Metastatic Lung Carcinoma in the Adrenal Gland (tissue), 1 donor: ENCODE results near the genes MAPK6, RAB27A and PYGO1.

- PRO-cap, result no peak
Observed at GRCh38 chr15:51766099-51766739, 14.8 kb downstream of the TMOD2 start.

DNA sequence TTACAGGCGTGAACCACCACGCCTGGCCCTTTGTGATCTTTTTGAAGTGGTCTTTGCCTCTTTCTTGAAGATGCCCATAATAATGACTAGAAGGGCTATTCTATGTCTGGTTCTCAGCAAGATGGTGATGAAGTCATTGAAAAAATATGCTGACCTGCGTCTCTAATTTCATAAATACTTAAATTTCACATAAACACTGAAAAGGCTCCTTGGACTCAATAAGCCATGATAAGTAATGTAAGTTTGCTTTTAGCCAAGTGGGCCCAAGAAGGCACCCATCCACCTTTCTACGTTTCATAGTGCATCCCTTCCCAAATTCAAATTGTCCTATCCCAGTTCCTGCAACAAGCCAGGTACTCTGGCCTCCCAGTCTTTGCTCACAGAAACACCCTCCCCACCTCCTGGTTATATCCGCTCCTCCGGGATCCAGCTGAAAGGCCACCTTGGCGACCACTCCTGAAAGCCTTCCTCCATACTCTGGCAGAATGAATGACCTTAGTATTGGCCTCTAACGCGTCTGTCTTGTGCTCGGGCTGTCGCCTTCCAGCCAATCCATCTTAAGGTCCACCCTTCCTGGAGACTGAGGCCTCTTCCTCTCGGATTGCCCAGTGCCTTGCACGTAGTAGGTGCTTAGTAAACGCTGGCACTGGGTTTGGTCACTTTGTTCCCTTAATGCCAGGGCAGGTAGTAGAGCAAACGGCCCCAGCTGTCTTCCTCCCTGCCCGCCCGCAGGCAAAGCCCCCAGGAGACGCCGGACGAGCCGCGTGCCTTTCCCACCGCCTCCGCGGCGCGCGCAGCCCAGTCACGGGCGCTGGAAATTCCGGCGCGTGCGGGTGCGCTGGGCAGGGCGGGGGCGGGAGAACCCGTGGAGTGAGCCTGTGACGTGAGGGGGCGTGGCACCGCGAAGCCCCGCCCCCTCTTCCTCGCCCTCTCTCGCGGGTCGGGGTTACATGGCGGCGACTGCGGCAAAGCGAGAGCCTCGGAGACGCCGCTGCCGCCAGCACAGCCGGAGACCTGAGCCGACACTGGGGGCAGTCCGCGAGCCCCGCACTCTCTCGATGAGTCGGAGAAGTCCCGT lies at the start of gene MAPK6:
Gene MAPK6, plus strand, starts transcription at position 919 of the 1,078 bp plus-strand sequence.
- PRO-cap, result bidirectional peak, plus-strand start at position 929 of the sequence, minus-strand start at position 786 of the sequence

- PRO-cap, result no peak
Observed at GRCh38 chr15:52069493-52070193, 42.9 kb downstream of the BCL2L10 start.

DNA sequence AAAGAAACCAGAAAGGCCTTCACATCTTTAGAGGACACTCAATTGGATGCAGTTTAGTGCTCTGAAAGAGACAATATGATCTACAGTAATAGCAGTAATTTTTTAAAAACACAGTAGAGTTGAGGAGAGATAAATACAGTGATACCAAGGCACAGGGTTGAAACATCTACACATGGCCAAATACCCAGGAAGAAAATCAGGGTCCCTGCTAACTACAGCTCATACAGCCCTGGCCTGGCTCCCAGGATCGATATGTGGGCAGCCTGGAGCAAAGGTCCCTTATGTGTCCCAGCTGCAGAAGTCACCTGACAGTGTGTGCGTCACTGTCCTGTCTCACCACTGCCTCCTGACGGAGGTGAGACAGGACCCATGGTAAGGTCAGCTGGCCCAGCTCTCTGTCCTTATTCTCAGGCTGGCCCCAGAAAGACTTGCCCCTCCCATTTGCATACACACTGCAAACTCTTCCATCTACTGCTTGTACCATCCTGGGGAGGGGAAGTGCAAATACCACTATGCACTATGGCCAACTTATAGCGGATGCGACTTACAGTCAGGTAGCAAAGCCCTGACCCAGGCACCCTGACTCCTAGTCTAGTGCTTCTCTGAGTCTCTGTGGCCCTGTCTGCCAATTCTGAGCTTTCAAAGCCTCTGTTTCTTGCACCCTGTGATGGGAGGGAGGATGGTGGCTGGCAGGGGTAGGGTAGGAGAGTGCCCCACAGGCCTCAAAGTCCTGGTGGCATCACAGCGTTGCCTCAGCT lies 22.0 kb upstream of the BCL2L10 start:
- PRO-cap, result no peak

DNA sequence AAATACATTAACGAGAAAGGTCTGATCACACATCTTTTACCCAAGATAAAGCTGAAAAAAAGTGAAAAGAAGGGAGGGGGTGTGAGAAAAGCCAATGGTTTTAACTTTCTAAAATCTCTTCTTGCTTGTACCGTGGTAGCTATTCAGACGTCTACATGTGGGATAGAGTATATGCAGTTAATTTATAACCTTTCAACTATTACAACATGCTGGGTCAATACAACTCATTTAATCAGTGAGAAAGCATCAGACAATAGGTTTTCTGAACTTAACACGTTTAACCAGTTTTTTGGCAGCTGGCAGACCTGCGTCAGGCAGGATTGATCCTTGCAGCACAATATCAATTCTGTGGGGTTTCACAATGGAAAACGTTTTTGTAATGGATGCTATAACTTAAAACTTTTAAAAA lies 6.5 kb downstream of the GNB5 start:
- PRO-cap, result no peak

DNA sequence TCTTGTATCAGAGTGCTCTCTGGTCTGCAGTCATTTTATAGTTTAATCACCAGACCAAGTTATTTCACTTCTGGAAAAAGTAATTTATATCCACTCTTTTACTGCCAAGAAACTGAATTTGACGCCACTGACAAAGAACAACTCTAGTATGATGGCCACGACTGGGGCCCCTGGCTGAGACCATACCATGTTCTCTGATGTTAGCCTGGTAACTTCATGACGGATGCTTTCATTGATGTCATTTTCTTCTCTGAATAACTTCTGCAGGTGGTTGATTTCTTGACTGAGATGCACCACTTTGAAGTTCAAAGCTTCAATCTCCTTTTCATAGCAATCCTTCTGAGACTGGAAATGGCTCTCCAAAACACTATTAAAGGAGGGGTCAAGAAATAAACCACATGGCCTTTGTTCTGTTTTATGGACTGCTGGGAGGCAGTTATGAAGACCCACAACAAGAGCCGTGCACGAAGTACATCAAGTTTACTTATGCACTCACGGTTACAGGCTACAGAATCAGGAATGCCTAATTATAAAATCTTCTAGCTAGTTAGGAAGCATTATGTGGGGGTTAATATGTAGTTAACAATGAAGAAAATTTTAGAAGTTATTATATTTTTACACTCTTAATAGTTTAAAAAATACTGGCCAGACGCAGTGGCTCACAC lies 32.3 kb upstream of the GNB5 start:
- PRO-cap, result no peak

DNA sequence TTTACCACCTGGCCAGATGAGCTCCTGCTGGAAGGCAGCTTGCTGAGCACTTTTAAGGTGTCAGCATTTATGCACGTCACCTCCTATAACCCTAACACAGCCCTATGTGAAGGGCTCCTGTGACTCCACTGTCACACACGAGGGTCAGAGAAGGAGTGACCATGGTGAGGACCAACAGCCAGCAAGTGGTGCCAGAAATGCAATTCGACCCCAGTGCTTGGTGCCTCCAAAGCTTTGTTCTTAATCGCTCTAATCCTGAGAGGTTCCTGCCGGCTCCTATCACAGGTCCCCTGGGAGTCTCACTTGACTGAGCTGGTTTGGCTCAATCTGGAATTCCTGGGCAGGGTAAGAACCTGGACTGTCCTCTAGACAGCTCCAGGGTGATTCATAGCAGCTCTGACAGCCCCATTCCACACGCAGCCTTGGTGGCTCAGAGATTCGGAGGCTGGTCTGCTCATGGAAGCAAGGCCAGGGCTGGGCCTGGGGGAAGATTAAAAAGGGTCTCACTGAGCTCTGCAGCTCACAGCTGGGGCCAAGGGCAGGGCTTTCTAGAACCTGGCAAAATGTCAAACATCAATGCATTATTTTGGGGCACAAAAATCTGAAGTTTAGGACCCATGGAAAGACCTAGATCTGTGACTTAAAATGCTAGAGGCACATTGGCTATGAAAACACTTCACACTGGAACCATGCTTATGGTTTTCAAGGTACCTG lies 37.9 kb downstream of the MYO5C start:
- PRO-cap, result no peak

DNA sequence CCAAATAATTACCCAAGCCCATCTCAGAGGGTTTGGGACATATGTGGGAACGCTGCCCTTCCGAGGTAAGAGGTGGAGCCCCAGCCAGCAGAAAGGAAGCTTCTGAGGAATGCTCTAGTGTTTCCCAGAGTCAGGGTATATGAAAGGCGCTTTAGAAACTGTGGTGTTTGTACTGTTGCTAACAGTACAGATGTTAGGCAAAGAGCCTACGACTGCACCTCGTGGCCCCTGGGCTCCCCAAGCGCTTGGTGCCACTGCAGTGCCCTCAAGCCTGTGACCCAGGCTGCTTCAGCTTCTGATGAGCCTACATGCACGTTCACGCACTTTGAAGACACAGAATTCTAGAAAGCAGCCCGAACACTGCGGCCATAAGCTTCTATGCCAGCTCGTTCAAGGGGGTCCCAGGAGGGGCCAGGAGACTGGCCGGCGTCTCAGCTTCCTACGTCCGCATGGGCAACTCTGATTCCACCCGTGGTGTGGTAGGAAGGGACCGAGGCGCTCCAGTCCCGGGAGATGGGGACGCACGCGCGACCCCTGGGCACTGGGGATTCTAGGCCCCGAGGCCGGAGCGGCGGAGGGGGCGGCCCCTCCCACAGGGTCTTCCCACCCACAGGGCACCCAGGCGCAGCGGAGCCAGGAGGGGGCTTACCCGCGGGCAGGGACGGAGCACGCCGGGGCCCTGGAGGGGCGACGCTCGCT lies 722 bp downstream of the MYO5C start:
- PRO-cap, result bidirectional peak, plus-strand start at position 184 of the sequence, minus-strand start outside the sequence; bidirectional peak, plus-strand start at position 336 of the sequence, minus-strand start at position 273 of the sequence

GRCh38 chr15:52364353-52364936 lies 68.8 kb upstream of the MYO5C start:
- PRO-cap, result no peak

GRCh38 chr15:53032771-53033252 lies 242.7 kb upstream of the ONECUT1 start:
- PRO-cap, result no peak

DNA sequence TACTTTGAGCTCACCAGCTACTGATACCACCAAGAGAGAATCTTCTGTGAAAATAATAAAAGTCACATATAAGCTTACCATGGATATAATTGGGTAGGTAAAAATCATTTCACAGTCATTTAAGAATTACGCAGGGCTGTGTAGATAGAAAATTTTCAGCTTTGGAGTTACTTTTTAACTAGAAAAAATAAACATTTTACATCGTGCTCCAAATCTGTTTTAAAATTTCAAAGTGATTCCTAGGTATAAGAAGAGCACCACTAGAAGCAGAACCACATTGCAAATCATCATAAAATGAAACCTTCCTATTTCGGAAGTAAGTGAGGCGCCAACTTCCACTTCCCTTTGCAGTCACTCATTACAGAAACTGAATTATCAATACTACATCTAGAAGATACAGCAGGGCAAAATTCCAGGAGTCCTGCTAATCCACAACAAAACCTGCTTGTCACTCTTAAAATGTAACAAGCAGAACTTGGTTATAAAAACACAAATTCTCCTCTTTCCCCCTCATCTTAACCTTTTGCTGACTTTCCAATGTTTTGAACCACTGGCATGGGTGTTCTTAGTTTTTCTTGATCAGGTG lies 44.9 kb downstream of the WDR72 start:
- PRO-cap, result no peak

DNA sequence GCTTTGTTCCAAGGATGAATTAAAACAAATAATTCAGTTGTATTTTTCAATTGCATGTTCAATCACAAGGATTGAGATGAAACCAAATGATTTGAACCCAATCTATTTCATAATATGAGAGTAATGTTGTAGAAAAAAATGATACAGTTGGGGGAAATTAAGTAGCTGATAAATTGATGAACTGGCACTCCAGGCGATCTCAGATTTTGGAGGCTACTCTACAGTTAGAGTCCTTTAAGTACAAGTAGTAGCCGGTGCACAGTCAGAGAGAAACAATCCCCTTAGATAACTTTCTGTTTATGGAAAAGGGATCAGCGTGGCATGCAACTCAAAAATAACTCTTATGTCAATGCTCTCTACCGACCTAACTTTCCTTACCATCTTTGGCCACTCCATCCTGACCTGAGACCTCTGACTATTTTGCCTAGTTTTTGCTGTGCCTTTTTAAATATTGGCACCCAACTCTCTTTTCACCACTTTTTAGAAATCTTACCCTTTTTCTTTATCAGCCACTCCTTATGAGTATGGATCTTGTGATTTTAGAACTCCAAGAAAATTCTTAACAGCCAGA lies 299.6 kb downstream of the UNC13C start:
- PRO-cap, result no peak

GRCh38 chr15:55014910-55015251 lies 181.9 kb downstream of the RSL24D1 start:
- PRO-cap, result no peak

GRCh38 chr15:55197281-55197579 lies 489 bp upstream of the RSL24D1 start:
- PRO-cap, result no peak

DNA sequence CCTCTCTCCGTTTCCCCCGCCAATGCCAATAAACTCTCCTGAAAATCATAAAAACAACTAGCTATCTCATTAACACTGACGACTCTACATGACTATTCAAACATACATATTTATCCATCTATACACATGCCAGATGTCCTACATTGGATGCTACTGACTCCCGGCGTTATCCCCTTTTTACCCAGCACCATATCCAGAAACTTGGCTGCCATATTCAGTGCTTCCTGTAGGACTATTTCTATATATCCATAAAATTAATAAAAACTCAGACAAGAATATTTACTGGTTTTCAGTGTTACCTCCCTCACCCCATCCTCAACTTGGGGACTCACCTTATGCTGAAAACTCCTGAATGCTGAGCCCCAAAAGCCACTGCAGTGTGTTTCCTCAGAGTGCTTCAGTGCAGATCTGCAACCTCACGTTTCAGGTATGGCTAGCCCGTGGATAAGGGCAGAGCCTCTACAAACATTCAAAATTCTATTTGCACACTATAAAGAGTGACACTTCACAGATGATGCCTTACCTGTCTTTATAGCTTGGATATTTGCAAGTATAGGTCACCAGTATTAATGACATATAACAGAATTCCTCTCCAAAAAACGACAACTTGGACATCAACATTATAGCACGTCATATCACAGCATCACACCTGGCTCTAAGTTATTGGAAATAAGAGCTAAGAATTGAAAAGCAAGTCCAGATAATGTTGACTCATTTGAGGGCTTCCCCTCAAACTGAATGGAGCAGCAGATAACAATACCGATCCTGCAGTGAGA lies 40.4 kb upstream of the RSL24D1 start:
- PRO-cap, result no peak

DNA sequence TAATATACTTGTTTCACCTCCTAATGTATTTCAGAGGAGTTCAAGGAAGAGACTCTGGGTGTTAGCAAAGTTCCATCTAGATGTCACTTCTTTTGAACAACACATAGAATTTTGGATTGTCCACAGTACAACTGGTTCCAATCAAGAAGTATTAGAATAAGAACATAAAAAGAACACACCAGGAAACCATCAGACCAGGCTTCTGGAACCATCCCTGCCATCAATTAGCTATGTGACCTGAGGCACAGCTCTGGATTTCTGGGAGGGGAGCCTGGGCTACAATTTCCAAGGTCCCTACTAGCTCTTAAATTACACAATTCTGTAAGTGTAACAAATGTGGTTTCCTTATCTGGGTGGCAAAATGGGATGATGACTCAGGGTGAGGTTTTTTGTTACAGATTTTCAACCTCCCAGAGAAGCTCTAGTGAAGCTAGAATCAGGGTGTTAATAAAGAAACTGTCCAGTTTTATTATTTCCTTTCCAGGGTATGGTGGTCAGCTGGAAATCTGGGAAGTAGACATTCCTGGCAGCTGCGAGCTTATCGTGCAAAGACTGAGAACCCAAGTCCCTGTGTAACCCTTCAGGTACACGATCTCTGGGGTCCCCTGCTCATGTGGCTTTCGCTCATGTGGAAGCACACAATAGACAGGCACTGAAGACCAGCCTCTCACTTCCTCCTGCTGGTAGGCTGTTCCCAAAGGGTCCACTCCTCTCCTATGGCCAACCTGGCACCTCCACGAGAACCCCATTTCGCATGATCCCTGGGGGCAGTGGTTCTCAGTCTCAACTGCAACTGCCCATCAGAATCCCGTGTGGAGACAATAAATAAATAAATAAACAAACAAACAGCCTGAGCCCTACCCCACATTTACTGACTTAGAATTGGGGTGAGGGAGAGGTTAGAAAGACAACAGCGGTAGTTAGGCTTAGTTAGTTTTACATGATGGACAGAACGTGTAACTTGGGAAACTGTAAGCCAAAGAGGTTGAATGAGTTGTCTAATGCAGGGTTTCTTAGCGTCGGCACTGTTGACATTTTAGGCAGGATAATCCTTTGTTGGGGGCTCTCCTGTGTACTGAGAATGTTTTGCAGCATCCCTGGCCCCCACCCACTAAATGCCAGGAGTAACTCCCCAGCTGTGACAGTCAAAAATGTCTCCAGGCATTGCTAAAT lies 7.1 kb downstream of the RAB27A start:
- PRO-cap, result no peak

DNA sequence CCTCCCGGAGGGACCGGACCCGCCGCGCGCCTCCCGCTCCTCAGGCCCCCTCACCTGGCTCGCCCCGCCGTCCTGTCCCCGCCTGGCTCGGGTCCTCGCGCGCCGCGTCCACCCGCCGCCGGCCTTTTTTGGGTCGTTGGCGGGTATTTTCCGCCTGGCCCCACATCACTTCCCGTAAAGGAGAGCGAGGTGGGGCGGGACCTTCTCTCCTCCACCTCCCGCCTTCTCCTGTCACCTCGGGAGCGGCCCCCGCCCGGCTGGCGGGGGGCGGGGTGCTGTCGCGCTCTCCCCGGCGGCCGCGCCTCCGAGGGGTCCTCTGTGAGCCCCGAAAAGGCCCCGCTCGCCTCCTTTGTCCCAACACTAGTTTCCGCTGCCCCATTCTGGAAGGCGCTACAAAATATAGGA lies at the start of gene RAB27A:
Gene RAB27A, minus strand, starts transcription at position 152 of the 405 bp plus-strand sequence.
- PRO-cap, result bidirectional peak, plus-strand start at position 258 of the sequence, minus-strand start at position 130 of the sequence

- PRO-cap, result no peak
Observed at GRCh38 chr15:55360285-55361079, 41.5 kb downstream of the PIGB start.

- PRO-cap, result bidirectional peak, plus-strand start at chr15:55588245, minus-strand start at chr15:55588223; bidirectional peak, plus-strand start at chr15:55588567, minus-strand start at chr15:55588345
Observed at GRCh38 chr15:55588052-55588705, at the start of gene PYGO1. Gene PYGO1, minus strand, starts transcription at chr15:55588345.

- PRO-cap, result no peak
Observed at GRCh38 chr15:55588706-55589379, 698 bp upstream of the PYGO1 start.